REH cell (cell line): ENCODE data around the genes BRIX1, DNAJC21, CAPSL and RANBP3L.

- PRO-cap: no peak
Observed at GRCh38 chr5:34192405-34193565, 149.8 kb upstream of the C1QTNF3 start.

DNA sequence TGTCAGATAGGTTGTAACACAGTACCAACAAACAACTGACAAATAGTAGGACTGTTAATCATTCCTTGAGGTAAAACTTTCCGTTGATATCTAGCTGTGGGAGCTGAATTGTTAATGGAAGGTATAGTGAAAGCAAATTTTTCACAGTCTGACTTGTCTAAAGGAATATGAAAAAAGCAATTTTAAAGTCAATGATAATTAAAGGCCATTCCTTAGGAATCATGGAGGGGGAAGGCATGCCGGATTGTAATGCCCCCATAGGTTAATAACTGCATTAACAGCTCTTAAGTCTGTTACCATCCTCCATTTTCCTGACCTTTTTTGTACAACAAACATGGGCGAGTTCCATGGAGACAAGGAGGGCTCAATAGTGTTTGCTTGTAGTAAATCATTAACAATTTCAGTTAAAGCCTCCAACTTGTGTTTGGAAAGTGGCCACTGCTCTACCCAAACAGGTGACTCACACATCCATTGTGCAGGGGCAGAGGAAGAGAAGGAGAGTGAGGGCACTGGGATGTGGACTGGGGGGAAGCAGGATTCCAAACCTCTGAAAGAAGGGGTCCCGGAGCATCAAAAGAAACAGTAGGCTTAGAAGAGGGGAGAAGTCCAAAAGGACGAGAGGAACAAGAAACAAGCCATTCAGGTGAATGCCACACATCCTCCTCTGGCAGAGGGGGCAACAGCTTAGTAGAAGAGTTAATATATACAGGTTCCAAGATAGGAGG lies 189.6 kb upstream of the RAI14 start:
- PRO-cap: no peak

- PRO-cap: bidirectional peak, plus-strand start at chr5:34490711, minus-strand start at chr5:34490609
Observed at GRCh38 chr5:34490232-34490982, 165.7 kb upstream of the RAI14 start.

DNA sequence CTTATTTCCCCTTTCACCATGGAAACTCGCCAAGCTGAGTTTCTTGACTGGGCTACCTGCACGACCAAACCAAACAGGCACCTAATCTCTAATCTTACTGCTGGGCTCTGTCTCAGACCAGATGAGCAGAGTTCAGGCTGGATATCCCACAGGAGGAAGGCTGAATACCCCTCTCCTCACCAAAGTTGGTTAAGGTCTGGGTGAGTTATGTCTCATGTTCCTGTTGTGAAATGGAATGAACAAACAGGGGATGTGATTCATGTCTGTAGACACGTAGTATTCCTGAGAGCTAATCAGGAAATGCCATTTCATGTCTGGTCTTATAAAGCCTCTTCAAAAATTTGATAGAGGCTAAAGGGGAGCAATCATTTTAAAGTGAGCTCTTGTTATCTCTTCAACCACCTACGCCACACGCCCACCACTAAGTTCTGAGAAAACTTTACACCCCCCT lies 70.0 kb upstream of the RAI14 start:
- PRO-cap: no peak

DNA sequence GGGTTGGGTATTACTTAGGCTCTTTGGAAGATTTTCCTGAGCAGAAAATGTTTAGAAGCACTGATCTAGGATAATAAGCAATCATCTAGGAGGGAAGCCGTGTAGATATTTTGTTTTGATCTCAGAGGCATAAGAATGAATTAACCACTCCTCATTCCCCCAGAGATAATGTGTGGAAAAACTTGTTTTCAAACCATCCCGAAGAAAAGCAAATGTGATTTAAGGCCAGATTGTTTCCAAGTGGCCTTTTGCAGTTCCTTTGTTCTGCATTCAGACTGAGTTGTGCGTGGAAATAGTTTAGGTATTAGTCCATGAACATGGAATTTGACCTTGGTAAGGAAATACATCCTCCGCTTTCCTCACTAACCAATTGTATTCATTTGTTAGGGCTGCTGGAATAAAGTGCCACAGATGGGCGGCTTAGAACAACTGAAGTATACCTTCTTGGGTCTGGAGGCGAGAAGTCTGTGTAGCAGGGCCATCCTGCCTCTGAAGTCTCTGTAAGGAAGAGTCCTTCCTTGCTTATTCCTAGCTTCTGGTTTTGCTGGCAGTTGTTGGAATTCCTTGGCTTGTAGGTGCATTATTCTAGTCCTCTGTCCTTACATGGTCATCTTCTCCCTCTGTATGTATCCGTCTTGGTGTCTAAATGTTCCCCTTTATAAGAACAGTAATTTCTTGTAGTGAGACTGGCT lies 53.7 kb downstream of the RAI14 start:
- PRO-cap: no peak

DNA sequence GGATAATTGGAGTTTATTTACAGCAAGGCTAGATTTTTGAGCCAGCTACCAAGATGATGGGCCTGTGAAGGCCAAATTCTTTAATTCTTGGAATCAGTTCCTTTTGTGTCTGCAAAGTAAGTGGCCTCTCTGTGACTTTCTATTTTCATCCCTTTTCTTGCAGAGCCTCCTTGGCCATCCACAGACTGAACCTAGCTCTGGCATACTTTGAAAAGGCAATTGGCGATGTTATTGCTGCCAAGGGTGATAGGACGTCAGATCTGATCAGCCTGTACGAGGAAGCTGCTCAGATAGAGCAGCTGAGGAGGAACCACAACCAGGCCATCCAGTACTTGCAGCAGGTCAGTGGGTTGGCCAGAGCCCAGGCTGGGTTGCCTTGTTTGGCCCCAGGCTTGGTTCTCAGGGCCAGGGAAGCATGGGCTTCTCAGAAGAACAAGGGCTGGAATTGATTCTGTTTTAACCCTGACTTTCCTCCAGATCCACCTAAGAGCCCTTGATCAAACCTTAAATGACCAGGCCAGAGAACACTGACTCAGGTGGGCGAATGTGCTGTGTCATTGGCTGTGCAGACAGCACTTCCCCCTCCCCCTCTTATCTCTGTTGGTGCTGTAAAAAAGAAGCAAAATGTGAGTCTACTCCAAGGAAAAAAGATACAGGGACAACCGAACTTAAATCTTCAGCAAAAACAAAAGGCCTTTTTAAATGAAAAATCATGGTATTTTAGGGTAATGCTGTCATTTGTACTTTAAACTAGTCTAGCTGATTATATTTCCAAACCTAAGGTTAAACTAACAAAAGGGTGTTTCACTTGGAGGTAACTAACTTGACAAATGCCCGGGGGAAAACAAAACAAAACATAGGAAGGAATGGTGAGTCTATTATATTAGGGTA lies 28.0 kb downstream of the TTC23L start:
- PRO-cap: no peak

GRCh38 chr5:34915420-34916283 lies at the start of gene BRIX1:
BRIX1 (plus strand) TSS chr5:34915711.
- PRO-cap: bidirectional peak, plus-strand start at chr5:34915716, minus-strand start at chr5:34915504

- PRO-cap: bidirectional peak, plus-strand start at chr5:34929587, minus-strand start at chr5:34929269
Observed at GRCh38 chr5:34928843-34929724, at the start of gene DNAJC21. DNAJC21 (plus strand) TSS chr5:34929559.

DNA sequence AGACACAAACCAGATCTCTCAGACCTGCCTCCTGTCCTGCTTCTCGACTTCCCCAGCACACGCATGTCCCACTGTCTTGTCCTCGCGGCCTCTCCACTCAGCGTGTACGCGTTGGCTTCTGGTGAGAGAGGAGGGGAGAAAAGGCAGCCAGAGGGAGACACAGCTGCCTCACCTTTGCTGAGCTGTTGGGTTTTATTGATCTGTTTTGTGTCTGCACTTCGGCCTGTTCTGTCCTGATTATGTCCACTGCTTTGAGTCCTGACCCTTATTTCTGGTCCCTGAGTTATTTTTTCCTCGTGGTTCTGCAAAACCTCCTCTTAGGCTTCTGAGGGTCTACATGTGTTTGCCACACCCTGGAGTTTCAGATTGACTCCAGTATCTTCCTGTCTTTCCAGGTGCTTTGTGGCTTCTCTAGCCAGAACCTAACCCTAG lies 87.5 kb upstream of the AGXT2 start:
- PRO-cap: no peak

DNA sequence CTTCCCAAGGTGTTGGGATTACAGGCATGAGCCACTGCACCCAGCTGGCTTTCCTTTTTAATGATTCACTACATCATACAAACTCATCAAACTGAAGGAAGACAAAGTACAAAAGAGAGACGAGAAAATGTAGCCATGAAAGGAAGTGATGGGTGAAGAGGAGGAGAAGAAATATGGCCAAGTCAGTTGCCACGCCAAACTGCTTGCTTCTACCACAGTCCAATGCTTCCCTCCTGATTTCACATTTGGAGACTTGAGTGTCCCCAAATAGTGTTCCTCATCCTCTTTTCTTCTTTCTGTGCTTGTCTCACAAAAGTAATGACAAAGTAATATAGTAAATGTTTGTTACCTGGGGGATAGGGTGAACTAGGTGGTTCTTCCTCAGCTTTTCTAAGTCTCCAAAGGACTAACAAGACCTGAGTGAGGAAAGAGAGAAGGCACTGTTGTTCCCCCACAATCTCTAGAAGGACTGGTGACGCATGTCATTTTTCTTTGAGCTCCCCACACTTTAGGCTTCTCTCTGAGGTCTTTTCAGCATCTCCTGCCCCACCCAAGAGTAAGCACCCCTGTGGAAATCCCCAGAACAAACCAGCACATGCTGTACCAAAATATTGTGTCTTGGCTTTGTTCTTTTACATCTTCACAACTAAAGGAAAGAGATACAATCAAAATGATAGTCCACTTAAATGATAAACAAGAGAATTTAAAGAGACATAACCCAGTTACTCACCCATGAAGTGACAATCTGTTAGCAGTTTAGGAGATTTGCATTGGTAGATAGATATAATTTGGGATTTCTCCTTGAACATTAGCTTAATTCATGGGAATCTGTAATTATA lies 2.5 kb upstream of the IL7R start:
- PRO-cap: no peak

GRCh38 chr5:35860073-35860517 lies 3.4 kb downstream of the IL7R start:
- PRO-cap: no peak

DNA sequence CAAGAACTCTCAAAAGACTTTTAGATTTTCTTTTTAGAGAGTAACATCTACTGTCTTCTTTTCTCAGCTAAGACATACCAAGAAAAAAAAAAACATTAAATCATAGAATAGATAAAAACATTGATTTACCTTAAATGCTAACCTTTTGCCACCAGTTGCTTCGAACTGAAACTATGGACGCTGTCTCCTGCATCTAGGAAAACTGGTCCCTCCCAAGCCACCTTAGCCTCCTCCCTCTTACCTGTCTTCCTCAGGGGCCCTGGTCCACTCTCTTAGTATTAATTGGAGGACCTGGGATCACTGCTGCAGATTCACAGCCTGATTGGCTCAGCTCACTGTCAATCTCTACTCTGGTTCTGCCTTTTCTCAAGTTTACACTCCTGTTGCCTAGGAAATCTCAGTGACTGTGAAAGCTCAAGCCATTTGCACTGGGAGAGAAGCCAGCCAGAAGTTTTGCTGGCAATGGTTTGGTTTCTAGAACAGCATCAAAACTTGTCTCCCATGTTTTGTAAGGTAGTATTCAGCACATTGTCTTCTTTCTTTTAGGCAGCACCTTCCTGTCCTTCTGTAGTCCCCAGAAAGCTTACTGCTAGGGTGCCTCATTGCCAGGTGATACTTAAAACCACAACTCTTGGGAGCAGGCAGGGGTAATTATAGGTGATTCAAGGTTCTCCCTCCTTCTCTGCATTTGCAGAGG lies at the start of gene CAPSL:
Gene CAPSL (minus strand): TSS at position 211 of the 697 bp plus-strand sequence.
- PRO-cap: no peak

GRCh38 chr5:36150854-36151344 lies 788 bp downstream of the LMBRD2 start:
- PRO-cap: bidirectional peak, plus-strand start at chr5:36151214, minus-strand start at chr5:36151134

DNA sequence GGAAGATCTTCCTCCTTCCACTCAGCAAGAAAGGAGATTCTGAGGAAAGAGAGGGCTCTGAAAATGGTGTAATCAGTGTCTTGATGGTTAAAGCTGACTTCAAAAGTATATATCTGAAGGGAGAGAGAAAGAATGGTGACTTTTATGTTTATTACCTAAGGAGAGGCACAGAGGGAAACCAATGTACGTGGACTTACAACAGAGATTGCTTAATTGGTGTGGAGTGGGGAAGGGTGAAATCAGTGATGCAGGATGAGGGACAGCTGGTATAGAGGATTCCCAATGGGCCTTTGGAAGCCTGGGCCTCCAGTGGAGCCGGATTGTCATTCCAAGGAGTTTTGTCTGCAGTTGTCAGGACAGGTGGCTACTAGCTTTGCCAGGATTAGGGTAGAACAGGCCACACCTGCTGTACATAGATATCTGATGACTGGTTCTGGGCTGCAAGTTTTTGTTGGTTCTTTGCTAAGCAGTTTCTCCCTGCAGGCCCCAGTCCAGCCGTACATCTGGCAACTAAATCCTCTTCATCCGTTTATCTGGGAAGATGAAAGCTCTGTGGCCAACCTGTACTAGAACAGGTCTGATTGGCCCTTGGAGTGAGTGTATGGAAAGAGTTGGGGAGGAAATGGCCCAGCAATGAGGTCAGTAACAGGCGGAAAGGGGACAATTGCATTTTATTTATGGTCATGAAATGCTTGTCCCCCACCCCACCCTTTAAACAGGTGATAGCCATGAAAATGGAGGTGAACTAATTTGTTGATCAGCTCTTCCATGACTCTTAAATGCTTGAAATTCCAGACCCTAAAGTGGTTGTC lies 4.3 kb downstream of the SKP2 start:
- PRO-cap: no peak

- PRO-cap: no peak
Observed at GRCh38 chr5:36301072-36301561, 585 bp downstream of the RANBP3L start.

DNA sequence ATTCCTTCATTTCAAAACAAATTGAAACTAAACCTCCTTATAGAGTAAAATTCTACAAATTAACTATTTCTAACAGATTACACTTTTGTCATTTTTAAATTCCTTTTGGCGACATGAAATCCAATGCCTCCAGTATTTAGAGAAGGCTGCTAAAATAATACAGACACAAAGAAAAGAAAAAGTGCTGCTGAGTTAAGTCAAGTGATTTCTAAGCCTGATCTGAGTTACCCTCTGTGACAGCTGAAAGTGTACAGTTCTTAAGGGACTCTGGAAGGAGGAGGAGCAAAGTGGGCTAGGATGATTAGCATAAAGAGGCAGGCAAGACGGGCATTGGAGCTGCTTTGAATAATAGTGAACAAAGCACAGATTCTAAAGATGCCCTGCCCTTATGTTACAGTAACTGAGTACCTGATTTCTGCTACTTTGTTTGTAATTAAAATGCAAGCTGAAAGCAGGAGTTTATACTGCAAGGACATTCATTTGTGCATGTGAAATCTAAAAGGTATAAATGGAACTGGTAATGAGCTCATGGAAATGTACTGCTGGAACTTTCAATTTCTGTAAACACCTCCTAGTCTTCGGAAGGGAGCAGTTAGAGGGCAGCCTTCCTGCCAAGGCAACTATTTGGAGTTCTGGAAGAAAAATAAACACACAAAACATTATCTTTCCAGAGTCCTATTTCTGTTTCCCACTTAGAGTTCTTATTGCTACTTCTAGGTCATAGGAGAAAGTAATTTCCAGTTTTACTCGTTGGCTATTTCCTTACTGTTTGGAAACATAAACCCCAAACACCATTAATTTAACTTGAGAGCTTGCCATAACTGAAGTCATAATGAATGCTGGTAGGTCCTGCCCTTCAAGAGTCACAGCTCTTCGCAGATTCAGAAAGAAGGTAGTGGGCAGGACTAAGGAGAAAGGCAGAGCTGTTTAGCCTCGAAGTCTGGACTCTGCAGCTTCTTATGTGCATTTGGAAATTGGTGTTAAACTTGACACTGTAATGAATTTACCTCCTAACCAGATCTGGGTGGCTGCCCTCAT lies at the start of gene RANBP3L:
Gene RANBP3L (minus strand): TSS at position 235 of the 1,038 bp plus-strand sequence.
- PRO-cap: bidirectional peak, plus-strand start at position 307 of the sequence, minus-strand start at position 235 of the sequence; unidirectional peak, plus-strand start at position 591 of the sequence

DNA sequence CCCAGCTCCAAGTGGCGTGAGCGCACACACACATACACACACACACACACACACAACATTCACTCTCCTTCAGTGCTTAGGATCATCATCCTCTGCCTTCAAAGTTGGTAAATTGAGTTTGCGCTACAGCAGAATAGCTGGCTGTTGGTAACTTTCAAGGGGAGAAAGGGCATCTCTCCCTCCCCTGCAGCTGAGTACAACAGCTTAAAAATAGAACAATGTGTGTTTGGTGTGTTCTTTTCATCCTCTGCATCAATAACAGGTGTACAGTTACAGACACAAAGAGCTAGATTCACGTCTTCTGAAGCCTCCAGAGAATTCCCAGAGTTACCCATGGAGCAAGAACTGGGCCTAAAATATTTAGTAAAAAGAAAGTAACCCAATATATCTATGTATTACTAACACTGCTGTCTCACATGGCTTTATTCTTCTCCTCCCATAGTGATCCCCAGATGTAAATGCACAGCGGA lies 45.9 kb downstream of the SLC1A3 start:
- PRO-cap: no peak

DNA sequence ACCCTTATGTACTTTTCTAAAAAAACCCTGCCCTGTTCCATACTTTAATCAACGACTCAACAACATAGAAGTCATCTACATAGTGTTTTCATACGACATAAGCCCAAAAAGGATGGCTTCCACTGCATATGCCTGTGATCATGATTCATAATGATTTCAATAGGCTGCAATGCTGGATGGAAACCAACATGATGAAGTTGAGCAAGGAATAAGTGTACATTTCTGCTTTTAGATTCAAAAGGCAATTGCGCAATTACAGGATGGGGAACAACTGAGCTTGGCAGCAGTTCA lies 51.0 kb downstream of the SLC1A3 start:
- PRO-cap: no peak

DNA sequence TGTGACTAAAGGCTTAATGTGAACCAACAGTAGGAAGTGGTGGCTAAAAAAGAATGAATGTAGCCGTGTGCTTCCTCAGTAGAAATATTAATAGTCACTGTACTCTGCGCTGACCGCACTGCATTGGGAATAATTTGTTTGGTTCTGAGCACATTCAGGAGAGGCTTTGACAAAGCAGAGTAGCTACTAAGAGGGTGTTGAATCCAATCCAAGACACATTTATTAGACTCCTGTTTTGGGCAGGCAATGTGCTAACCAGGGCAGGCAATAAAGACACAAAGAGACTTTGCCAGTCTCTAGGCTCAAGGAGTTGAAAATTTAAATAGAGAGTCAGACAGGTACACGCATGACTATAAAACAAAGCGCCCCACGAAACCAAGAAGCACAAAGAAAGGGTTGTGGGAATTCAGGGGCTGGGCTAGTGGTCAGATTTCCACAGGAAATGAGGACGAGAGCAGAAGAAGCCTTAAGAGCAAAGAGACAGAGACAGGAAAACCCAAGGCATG lies 51.4 kb downstream of the SLC1A3 start:
- PRO-cap: no peak

- PRO-cap: no peak
Observed at GRCh38 chr5:36744052-36744412, 132.5 kb upstream of the NIPBL start.